ENCODE measurements around a stretch of chr5.

CAGE:
- cytosol, long polyA minus RNA = no peak
- cytosol, long polyA plus RNA = no peak
- long polyA plus RNA = no peak
- nucleus, long polyA minus RNA = no peak
- nucleus, long polyA plus RNA = no peak
Observed at GRCh38 chr5:112219112-112219656, 199.9 kb downstream of the EPB41L4A start.

DNA sequence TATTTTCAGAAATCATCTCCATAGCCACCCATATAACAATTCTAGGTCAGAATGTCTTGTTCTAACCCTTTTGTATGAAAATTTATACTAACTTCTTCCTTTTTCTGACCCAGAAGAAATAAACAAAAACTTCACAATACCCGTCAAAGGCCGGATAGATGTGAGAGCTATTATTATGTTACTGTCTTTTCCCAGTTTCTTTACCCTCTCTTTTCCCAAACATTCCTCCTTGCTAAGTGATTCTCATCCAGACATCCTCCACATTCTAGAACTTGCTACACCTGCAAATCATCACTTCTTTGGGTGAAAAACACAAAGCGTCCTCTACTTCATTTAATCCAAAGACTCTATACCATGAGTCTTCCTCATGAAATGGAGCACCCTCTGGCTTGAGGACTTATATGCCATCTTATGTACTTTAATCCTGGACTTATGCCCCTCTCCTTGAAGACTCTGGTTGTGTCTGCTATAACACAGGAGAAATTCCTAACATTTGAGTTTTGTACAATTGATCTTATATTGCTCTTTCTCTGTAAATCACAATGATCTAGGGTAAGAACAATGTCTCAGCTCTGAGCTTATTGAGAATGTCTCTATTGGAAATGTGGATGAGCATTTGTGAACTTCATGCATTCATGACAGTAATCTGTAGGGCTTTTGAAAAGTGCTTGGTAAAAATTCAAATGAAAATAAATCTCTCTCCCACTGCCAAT lies 194.0 kb downstream of the EPB41L4A start:
CAGE:
- cytosol, long polyA minus RNA = no peak
- cytosol, long polyA plus RNA = no peak
- long polyA plus RNA = no peak
- nucleus, long polyA minus RNA = no peak
- nucleus, long polyA plus RNA = no peak

CAGE:
- cytosol, long polyA minus RNA = no peak
- cytosol, long polyA plus RNA = no peak
- long polyA plus RNA = no peak
- nucleus, long polyA minus RNA = no peak
- nucleus, long polyA plus RNA = no peak
Observed at GRCh38 chr5:112923088-112924035, 1.3 kb upstream of the REEP5 start.

DNA sequence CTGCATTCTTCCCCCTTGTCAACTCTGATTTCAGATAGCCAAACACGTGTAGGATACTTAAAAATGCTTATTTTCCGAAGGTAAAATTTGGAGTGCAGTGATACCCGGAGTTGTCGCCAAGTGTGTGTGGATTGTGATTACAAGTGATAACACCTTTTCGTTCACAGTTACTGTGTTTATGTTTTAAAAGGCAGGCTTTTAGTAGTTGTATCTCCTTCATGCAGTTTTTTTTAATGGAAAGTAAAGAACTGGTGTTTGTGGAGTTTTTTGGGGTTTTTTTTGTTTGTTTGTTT lies 1.0 kb downstream of the DCP2 start:
CAGE:
- cytosol, long polyA minus RNA = no peak
- cytosol, long polyA plus RNA = no peak
- long polyA plus RNA = no peak
- nucleus, long polyA minus RNA = no peak
- nucleus, long polyA plus RNA = no peak

GRCh38 chr5:113022351-113023233 lies 46.0 kb downstream of the DCP2 start:
CAGE:
- cytosol, long polyA minus RNA = start-site peak on the minus strand at chr5:113022832-113022903, 29 reads
- cytosol, long polyA plus RNA = no peak
- long polyA plus RNA = no peak
- nucleus, long polyA minus RNA = start-site peak on the minus strand at chr5:113022143-113023075, 93 reads
- nucleus, long polyA plus RNA = no peak

CAGE:
- cytosol, long polyA minus RNA = no peak
- cytosol, long polyA plus RNA = no peak
- long polyA plus RNA = no peak
- nucleus, long polyA minus RNA = no peak
- nucleus, long polyA plus RNA = no peak
Observed at GRCh38 chr5:113023861-113024423, 47.3 kb downstream of the DCP2 start.

CAGE:
- cytosol, long polyA minus RNA = no peak
- cytosol, long polyA plus RNA = no peak
- long polyA plus RNA = no peak
- nucleus, long polyA minus RNA = no peak
- nucleus, long polyA plus RNA = no peak
Observed at GRCh38 chr5:113053391-113053997, 76.9 kb downstream of the DCP2 start.

DNA sequence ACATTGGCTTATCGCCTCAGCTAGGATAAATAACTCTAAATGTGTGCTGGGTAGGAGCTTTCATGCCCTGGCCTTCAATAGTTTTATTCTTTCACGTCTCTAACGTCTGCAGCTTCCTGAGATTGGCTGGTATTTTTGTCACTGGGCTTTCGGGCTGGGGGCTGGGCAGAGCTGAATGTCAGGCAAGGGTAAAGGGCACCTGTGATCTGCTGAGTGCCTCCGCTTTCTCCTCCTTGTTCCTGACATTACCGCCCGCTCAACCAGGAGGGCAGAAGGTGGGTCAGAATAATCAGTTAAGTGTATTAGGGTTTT lies 216.6 kb downstream of the TSSK1B start:
CAGE:
- cytosol, long polyA minus RNA = no peak
- cytosol, long polyA plus RNA = no peak
- long polyA plus RNA = no peak
- nucleus, long polyA minus RNA = no peak
- nucleus, long polyA plus RNA = no peak

CAGE:
- cytosol, long polyA minus RNA = no peak
- cytosol, long polyA plus RNA = no peak
- long polyA plus RNA = no peak
- nucleus, long polyA minus RNA = no peak
- nucleus, long polyA plus RNA = no peak
Observed at GRCh38 chr5:113325021-113325863, 109.5 kb downstream of the TSSK1B start.

CAGE:
- cytosol, long polyA minus RNA = no peak
- cytosol, long polyA plus RNA = no peak
- long polyA plus RNA = no peak
- nucleus, long polyA minus RNA = no peak
- nucleus, long polyA plus RNA = no peak
Observed at GRCh38 chr5:113488997-113489196, 644 bp upstream of the MCC start.

DNA sequence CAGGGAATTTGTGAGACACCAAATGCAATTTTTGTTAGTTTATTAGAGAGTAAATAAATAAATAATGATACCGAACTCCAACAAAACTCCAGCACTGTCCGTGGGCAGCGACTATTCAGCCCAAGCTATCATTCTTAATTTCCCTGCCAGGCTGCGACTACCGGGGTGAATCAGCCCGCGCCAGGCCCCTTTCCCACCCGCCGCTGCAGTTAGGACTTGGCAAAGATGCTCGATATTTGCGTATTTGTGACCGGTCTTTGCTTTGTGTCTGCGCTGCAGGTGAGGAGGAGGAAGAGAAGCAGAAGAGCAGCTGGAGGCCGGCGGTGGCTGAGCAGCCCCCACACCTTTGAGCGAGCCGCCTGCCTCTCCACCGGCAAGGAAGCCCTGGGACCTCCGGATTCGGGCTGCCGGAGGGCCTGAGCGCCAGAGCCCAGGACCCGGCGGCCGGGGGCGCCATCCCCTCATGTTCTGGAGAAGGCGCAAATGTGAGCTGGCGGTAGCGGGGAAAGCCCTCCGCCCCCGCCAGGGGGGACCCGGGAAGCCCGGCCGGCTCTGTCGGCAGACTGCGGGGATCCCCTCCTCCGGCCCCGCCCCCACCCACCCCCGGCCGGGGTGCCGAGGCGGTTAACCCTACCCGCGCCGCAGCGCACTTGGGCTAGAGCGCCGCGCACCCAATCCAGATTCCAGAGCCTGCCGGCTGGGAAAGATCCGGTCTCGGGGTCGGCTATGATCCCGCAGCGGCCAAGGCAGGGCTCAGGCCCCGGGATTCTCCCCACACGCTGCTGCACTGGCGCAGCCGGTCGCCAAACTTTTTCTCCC lies 995 bp upstream of the KCNN2 start:
CAGE:
- cytosol, long polyA minus RNA = no peak
- cytosol, long polyA plus RNA = no peak
- long polyA plus RNA = no peak
- nucleus, long polyA minus RNA = no peak
- nucleus, long polyA plus RNA = no peak

DNA sequence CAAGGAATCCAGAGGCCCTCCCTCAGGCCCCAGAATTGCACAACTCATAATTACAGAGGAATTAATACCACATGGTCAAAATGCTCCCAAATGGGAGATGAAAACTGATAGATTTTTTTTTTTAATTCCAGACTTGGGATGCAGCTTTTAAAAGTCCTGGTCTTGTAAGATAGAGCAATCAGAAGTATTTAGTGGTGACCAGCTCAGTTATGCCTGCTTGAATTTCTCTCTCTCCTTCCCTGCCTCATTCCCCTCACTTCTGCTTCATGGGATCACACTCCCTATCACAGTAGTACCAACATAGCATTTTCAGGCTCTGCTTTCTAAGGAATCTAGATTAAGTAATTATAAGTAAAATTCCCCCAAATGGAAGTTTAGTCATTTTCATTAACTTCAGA lies 96.3 kb upstream of the CCDC112 start:
CAGE:
- cytosol, long polyA minus RNA = no peak
- cytosol, long polyA plus RNA = no peak
- long polyA plus RNA = no peak
- nucleus, long polyA minus RNA = no peak
- nucleus, long polyA plus RNA = no peak

DNA sequence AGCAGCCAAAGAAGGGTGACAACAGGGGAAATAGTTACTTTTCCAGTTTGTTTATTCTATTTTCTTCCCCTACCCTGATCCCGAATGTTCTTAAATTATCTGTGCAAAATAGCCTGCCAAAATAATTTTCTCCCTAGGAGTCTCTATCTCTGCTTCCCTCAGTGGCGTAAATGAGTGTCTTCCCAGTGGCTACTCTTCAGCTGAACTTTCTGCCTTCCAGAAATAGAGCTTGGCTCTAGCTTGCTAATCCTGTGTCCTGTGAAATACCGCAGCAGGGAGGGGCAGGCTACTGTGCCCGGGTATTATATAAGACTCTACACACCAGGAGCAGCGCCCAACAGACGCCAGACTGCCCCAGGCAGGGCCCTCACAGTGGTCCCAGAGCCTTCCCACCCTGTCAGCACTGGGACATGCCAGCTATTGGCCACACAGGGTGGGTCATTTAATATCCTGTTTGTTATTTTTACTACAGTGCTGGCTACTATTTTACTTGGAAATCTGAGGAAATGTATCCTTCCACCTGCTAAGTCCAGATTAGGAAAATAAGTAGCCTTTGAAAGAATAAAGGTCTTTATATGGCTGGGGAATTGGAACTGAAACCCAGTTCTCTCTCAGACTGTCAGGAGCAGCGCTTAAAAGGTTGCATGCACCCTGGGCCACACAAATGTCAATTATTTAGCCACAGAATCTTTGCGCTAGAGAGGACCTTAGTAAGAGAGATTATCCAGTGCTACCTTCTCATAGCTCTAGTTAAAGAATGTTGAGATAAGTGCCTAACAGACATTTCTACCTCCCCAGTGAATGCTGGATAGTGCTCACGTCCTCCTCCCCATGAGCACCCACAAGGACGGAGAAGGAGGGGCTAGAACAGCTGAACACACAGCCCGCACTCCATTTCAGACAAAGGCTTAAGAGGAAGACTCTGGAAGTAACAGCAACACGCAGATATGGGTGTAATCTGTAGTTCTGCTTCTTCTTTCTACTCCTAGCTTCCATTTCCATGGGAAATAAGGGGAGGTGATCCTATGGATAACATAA lies 120.9 kb downstream of the FEM1C start:
CAGE:
- cytosol, long polyA minus RNA = no peak
- cytosol, long polyA plus RNA = no peak
- long polyA plus RNA = no peak
- nucleus, long polyA minus RNA = no peak
- nucleus, long polyA plus RNA = no peak

DNA sequence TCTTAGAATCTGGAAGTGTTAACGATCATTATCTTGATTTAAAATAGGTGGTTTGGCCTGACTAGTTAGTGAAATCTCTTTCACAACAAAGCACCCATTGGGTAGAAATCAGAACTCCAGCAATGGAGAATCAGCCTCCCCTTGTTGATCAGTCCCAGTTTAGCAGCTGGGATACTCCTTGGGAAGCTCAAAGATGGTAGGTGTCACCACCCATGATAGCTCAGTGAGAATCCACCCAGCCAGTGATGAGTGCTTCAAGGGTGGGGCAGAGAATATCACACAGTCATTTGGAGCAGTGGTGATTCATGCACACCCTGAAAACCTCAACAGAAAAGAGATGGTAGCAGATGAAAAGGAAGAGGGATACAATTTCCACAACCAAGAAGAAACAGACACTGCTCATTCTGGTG lies 83.1 kb downstream of the FEM1C start:
CAGE:
- cytosol, long polyA minus RNA = no peak
- cytosol, long polyA plus RNA = no peak
- long polyA plus RNA = no peak
- nucleus, long polyA minus RNA = no peak
- nucleus, long polyA plus RNA = no peak

DNA sequence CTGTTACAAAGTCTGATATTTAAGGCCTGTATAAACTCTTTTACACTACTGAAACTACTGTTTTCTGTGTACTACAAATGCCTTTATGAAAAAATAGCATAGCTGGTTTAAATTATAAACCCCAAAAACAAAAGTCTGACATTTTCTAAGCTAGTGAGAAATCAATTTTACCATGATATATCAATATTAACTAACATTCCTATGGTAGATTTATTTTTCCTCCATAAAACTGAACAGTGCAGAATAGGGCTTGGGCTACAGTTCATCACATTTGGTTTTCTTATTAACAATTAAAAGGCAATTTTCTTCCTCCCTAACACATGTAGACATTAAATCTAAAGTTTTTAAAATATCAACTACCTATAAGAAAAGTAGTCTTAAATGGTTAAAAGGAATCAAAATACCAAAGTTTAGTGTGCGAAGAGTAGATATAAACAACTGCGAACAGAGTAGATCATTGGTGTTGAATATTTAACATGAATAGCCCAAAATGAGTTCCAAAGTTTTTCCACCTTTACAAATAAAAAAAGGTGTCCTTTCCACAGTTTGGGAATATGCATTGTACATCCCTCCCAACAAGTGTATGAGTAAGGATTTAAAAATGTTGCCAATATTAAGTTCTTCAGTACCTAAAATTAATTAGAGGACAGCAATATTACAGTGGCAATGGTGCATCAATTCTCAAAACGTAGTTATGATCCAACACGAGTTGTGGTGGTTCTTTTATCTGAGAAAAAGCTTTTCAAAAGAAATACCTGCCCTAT lies 10.1 kb downstream of the TMED7 start:
CAGE:
- cytosol, long polyA minus RNA = no peak
- cytosol, long polyA plus RNA = no peak
- long polyA plus RNA = no peak
- nucleus, long polyA minus RNA = no peak
- nucleus, long polyA plus RNA = no peak

DNA sequence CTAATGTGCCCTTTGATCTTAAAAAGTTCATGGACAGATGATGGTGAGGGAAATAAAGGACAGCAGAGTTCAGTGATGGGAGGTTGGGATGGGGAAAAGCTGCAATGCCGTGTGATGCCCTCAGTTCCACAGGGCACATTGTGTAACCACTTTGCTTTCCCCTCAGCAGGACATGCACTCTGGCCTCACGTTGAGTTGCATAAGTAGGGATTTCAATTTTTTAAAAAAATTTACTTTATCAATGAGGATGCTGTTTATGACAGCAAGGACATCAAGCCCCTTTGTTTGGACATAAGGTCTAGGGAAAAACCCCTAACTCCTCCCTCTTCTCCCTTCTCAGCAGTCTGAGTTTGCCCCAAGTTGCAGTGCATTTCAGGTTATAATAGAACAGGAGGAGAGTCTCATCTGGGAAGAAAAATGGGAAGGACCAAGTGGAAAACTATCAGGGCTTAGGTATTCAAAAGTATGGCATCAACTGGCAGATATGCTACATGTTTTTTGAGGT lies 83.1 kb upstream of the TMED7 start:
CAGE:
- cytosol, long polyA minus RNA = no peak
- cytosol, long polyA plus RNA = no peak
- long polyA plus RNA = no peak
- nucleus, long polyA minus RNA = no peak
- nucleus, long polyA plus RNA = no peak

CAGE:
- cytosol, long polyA minus RNA = no peak
- cytosol, long polyA plus RNA = no peak
- long polyA plus RNA = no peak
- nucleus, long polyA minus RNA = no peak
- nucleus, long polyA plus RNA = no peak
Observed at GRCh38 chr5:116192148-116193122, 107.6 kb downstream of the COMMD10 start.

CAGE:
- cytosol, long polyA minus RNA = no peak
- cytosol, long polyA plus RNA = no peak
- long polyA plus RNA = no peak
- nucleus, long polyA minus RNA = start-site peak on the plus strand at chr5:116240005-116240243, 10 reads
- nucleus, long polyA plus RNA = no peak
Observed at GRCh38 chr5:116239587-116240417, 155.0 kb downstream of the COMMD10 start.

DNA sequence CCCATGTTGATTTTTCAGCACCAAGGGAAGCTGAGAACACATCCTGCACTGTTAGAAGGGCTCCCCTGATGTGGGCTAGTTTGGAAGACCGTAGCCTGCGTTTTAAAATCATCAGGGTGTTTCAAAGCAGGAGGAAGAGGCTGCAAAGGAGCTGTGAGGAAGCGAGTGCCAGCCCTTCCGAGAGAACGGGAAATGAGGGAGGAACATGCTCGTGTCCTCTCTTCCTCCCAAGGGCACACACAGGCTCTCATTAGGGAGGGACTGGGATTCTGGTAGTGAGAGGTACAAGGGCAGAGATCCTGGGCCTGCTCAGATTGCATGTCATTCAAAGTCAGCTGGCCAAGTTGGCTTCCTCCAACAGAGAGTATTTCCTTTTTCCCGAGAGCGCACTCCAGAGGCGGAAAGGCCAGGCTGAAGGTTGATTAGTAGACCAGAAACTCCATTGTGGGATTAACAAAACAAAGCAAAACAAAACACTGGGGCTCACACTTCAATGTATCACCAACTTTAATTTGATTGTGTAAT lies 185.8 kb downstream of the SEMA6A start:
CAGE:
- cytosol, long polyA minus RNA = no peak
- cytosol, long polyA plus RNA = no peak
- long polyA plus RNA = no peak
- nucleus, long polyA minus RNA = no peak
- nucleus, long polyA plus RNA = no peak

DNA sequence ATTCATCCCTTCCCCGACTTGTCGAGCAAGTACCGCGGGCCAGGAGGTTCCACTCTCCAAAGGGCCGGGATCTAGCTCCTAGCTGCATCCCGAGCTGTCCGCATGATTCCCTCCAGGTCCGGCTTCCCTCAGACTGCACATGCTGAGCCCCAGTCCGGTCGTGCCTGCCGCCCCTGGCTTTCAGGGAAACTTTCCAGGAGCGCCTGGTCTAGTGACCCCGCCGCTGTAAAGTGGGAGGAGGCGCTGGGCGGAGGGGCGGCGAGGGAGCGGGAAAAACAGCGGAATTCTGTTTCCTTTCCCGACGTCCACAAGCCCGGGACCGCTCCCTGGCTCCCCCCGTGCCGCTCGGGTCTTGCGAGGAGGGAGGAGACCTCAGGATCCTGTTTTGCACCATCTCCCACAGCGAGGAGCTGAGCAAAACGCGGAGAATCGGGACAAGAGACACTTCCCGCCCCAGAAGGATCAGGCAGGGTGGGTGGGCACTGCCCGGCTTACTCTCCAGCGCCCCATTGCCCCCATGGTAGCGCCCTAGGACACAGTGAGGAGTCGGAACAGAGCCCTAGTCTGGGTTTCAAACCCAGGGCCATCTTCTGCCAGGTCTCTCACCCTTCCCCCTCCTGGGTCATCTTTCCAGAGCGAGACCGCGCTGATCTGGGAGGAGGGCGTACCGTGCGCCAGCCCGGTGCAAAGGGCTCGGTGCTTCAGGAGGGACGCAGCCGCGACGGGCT lies 1.8 kb downstream of the SEMA6A start:
CAGE:
- cytosol, long polyA minus RNA = no peak
- cytosol, long polyA plus RNA = no peak
- long polyA plus RNA = no peak
- nucleus, long polyA minus RNA = no peak
- nucleus, long polyA plus RNA = no peak